BE2C (cell line): ENCODE measurements around a stretch of chr17.

DNA sequence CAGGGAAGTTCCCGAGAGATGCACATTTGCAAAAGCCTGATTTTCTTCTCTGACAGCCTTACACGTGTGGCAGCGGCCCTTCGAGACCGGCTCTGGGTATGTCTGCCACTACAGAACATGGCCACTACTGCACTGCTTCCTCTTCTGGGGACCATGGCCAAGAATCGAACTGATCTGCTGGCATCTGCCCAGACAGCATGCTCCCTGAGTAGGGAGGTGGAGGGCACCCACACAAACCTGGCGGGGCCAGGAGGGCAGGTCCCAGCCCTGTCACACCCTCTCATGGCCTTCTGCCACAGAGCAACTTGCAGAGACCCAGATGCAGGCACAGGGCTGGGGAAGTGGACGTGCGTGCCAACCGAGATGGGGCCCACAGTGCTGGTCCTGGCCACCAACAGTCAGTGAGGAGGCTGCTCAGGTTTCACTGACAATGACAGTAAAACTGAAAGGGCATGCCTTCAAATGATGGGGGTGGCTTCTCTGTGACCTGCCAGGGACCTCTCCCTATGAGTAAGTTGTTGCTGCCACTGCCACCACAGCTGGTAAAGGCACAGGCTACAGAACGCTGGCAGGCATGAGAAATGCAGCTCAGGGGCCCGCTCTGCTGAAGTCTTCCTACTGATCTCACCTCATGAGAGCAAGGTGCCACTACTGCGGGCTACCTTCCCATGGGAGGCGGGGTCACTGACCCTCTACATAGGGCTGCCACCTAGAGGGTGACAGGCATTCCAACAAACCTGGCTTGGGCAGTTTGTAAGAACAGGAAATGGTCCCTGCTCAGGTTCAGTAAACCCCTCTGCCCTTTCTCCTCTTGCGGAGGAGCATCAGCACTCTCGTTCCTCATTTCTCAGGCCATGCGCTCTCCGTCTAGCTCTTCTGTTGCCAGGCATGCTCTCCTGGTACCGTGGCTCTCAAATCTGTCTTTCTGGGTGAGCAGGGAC, 15.5 kb downstream of the HIC1 start:
- RRBS = no CpG with 5 or more reads among the region's 19 CpGs

DNA sequence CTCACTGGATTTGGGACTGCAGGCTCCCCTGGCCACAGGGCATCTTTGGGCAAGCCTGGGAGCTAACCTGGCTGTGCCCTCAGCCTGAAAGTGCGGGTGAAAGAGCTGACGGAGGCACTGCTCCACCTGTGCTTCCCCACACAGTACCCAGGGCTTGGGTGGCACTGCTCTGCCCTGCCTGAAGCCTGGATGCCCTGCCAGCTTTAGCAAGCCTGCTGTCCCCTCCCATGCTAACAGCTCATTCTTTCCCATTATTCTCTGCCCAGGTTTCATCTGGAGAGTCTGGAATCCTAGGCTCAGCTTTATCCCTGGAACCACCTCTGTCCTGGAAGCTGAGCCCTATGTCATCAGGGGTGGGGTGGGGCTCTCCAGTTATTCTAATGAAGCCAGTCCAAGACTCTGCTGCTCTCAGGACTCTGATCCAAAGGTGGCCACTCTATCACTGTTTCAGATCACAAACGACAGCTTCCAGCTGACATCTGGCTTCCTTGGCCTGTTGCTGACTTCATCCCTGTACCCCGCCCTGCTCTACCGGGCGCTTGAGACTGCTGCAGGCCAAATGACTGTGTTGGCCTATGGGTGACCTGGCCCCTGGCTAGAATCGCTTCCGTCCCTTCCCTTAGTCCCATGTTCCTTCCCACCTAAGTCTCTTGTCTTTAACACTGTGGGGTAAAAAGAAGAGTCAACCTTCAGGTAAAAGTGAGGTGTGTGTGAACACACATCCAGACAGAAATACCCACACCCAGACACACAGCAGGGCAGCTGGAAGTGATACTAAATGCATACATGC, 29.4 kb downstream of the HIC1 start:
- RRBS = no CpG with 5 or more reads among the region's 8 CpGs

DNA sequence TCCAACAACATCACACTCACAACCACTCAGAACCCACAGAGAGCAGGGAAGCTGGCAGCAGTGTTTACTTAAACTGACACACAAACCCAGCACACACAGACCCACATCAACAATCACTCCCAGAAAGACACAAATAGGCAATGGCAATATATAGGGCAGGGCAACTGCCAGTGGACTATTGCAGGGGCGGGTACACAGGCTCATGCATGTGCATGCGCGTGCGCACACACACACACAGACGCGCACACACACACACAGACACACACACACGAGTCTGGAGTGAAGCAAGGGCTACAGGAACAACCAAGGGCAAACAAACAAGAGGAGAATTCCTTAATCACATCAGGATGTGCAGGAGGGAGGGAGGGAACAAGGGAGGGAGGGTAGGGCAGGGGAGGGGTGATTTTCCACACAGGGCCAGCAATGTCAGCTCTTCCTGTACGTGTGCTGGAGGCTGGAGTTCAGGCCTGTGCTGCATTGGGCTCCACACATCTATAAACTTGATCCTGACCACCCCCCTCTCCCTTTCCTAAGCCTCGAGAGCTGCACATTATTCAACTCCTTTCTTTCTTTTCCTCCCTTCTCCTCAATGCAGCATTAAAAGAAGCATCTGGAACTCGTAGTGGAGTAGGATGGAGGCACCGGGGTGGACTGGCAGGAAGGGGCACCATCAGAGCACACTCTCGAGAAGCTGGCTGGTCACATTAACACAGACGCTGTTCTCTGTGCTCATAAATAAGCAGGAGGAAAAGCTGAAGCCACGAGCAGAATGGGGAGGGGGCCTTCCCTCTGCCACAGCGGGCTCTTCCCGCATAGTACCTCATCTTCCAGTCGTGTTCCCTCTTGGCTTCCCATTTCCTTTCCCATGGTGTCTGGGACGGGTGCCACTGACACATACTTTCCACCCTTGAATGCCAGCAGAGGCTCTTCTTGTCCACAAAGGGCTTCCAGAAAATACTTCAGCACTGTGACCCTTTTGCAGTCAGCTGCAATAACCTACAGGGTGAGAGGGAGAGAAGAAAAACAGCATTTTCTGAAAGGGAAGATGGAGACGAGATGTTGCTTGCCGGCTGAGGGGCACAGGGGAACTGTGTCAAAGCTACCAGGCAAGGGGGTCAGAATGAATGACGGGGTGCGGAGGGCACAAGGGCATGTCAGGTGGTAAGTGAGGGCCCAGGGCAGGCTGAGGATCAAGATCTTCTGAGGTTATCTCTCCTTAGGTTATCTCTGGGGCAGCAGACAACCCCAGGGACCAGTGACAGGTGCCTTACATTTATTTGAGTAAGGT, 30.4 kb downstream of the HIC1 start:
- RRBS = no CpG with 5 or more reads among the region's 22 CpGs

DNA sequence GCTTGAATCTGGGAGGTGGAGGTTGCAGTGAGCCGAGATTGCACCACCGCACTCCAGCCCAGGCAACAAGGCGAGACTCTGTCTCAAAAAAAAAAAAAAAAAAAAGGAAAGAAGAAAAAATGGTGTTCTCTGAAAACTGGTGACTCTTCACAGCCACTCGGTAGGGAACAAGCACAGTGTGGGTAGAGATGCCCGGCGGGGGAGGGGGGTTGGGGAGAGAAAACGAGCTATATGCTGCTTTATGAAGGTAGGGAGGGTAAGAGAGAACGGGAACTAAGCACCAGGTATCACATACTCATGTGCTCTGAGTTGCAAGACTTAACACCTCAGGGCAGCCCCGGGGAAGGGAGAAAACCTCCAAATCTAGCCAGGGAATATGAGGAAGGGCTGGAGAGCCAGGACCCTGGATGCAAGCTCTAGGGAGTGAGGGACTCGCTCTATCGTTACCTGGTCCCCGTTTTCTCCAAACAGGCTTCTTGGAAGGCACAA, 35.2 kb downstream of the HIC1 start:
- RRBS = no CpG with 5 or more reads among the region's 12 CpGs

- RRBS = no CpG with 5 or more reads among the region's 20 CpGs
These were observed 72.9 kb downstream of the HIC1 start for GRCh38 chr17:2127635-2128282.

DNA sequence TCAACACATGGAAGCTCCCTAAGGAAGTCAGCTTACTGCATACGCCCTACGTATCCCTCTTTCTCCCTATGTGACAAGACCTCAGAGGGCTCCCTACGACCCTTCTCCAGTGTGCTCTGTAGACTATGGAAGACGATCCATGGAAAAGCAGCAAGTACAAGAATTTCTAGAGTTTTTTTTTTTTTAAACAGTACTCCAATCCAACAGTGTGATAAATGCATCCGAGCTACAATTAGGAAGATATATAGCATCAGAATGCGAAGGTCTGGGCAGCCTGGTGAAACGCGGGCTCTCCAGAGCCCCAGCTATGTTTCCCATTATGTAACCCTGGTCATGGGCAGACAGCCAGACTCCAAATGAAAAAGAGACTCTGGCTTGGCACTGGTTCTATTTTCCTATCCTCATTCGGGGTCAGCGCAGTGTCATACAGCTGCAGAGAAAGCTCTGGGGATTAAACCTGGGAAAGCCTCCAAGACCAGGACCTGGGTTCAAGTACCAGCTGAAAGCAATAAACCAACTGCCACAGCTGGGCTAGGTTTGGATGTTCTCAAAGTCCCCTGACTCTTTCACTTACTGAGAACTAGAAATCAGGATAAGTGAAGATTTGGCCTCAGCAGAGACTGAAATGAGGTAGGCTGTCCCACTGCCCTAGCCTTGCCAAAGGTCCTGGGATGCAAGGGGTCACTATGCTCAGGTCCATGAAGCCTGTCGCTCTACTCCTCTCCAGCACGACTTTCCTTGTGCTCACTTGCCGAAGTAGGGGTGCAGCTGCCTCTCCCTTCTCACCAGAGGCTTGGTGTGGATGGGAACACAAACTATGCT, 124.0 kb downstream of the SMG6 start:
- RRBS = no CpG with 5 or more reads among the region's 13 CpGs

DNA sequence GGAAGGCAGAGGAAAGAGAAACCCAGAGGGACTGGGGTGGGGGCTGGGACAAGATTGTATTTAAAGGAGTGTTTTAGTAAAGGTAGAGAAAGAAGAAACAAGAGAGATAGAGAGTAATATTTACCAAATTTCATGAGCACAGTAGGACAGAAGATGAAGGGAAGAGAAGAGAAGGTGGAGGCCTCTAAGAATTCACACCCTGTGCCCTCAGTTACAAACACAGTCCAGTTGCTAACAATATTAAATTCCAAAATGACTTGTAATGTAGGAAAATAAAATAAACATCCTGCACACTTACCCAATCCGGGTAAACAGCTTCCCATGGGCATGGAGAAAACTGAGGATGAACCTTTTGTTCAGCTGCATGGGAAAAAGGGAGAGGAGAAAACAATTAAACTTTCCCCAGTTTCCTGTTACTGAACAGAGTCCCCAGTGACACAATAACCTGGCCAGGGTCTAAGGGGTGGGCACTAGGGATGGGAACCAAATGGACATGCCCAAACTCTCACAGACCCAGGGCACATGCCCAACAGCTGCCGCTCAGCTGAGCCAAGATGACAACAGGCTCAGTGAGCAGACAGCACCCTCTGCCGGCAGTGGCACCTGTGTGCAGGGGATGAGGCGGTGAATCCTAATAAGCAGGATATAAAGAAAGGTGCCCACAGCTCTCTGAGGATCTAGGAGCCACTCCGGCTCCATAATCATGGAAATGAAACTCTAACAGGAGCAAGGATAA, 59.1 kb downstream of the SMG6 start:
- RRBS = 6% methylated on average over 3 of the region's 5 CpGs

GRCh38 chr17:2398665-2399154, 2.1 kb downstream of the MNT start:
- RRBS = 24% methylated on average over 4 of the region's 33 CpGs

DNA sequence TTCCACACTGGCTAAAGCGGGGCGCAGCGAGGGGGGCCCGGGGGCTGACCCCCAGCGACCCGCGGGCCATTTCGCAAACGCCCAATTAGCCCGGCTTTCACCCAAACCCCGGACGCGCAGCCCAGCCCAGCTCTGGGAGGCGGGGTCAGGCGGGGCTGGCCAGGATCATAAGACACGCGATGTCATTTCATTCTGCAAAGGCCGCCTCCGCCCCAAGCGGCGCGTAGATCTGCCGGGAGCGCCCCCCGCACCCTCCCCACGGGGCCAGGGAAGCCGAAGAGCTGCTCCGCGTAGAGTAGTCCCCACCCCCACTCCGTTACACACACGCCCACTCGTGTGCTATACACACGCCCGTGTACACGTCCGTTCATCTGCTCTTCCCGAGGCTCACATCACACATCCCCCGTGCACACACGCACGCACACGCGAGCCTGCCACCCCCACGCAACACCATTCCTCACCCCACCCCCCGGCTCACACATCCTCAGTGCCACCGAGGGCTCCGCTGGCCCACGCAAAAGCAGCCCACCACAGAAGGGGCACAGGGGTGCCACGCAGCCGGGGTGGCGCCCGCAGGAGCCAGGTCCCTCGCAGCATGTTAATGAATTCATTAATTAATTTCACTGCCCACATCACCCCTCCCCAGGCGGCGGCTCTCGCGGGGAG, 880 bp downstream of the MNT start:
- RRBS = under 1% methylated on average over 12 of the region's 56 CpGs

- RRBS = no CpG with 5 or more reads among the region's 10 CpGs
These were observed 35.0 kb upstream of the MNT start for GRCh38 chr17:2435787-2436320.

DNA sequence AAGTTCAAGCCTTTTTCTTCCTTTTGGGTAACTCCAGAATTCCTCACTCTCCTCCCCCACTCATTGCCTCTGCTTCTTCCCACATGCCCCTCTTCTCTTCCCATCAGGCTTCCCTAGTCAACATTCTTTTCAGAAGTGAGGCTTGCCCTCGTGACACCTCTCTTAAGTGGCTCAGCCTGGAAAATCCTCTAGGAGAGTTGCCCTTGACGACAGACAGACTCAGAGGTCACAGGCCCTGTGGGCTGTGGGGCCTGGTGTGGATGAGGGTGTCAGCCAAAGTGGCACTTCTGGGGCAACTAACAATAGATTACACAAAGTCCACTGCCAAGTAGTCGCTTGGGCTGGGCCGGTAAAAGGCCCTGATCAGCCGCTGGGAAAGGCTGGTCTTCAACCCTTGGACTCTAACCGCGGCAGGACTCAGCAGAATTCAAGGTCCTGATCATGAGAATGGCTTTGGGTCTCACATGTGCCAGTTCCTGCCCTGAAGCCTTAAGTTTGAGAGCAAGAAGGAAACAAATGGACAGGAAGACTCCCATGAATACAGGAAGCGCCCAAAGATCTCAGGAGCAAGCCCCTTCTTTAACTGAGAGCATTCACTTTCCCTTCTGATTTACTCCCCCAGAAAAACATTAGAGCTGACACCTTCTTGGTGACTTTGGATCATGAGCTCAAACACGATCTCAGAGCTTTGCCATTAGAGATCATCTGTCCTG, 33.8 kb upstream of the METTL16 start:
- RRBS = no CpG with 5 or more reads among the region's 9 CpGs

- RRBS = 89% methylated on average over 5 of the region's 51 CpGs
These were observed 22.3 kb downstream of the CLUH start for GRCh38 chr17:2688846-2690017.

DNA sequence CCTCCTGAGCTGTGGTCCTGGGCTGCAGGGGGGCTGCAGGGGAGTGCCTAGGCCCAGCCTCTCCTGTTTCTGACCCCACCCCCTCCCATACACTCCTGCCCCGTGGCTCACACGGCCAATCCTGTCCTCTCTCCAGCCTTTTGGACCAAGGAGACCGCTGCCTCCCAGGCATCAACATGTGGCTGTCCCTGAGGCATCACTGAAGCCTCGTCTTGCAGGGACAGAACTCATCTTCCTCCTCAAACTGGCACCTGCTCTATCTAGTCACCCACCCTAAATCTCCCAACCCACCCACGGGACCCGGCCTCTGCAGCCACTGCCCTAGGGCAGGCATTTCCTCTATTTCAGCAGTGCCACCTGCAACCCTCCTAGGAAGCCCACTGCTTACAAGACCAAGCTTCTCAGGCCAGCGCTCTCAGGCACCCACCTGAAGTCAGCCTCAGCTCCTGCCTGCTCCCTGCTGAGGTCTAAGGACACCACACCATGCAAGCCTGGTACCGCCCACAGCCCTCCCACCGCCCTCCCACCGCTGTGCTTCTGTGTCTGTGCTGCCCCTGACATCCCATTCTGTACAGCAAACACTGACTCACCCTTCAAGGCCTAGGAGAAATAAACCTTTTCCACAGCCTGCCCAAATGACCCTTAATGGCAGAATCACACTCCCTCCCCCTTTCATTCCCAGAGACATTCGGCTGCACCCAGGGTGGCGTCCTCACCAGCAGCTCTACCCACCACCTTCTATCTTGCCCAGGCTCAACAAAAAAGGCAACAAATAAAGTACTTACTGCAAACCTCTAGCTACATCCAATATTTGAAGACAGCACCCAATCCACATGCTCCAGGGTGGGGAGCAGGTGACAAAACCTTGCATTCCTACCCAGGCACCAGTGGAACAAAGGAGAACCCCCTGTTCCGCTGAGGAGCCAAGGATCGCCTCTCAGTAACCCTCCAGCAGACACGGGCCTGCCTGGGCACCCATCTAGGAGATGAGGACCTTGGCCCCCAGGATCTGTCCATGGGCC, 6.3 kb downstream of the CLUH start:
- RRBS = no CpG with 5 or more reads among the region's 15 CpGs

- RRBS = no CpG with 5 or more reads among the region's 3 CpGs
These were observed 17.3 kb downstream of the OR1E2 start for GRCh38 chr17:3416275-3416761.

- RRBS = 88% methylated on average over 8 of the region's 48 CpGs
These were observed 10.2 kb downstream of the TAX1BP3 start for GRCh38 chr17:3657829-3658893.

DNA sequence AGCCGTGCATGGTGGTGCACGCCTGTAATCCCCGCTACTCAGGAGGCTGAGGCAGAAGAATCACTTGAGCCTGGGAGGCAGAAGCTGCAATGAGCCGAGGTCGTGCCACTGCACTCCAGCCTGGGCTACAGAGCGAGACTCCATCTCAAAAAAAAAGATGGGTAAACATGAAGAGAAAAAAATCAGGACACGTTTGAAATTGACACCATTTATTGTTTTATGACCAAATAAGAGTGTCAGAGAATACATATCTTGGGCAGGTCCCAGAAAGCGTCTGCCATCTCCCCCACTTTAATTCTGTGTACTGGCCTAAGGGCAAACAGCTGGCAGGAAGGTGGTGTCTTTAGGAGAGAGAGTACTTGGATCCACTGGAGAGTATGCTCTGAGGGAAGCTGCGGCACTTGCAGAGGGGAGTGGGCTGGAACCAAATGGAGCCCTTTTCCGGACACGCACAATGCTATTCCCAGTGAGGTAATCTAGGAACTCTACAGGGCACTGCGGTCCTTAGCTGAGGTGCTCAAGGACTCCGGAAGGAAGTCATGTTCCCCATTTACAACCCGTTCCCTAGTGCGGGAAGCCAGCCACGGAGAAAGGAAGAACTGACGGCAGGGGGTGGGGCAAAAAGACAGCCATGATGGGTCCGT, 4.5 kb downstream of the EMC6 start:
- RRBS = 95% methylated on average over 4 of the region's 18 CpGs

- RRBS = no CpG with 5 or more reads among the region's 20 CpGs
These were observed 6.1 kb downstream of the CAMKK1 start for GRCh38 chr17:3886543-3887438.

DNA sequence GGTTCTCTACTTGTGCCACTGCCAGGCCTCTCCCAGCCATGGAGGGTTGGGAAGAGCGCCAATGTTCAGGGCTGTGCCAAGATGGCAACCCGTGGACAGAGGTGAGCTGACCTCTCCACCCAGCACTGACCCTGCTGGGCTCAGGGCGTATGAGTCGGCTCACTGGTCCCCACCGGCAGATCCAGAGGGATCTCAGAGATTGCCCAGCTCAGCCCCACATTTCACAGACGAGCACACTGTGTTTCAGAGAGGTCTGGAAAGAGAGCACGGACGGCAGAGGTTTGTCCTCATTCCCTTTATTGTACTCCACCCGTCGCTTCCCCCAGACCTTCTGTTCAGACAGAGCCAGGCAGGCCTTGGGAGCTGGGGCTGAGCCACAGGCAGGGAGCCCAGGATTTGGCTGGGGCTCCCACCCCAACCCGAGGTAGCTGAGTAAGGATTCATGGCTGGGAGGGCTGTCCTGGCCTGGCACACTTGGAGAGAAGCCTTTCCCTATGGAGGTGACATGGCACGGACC, 3.5 kb upstream of the CAMKK1 start:
- RRBS = no CpG with 5 or more reads among the region's 12 CpGs

GRCh38 chr17:3900334-3900941, 7.6 kb upstream of the CAMKK1 start:
- RRBS = no CpG with 5 or more reads among the region's 10 CpGs

DNA sequence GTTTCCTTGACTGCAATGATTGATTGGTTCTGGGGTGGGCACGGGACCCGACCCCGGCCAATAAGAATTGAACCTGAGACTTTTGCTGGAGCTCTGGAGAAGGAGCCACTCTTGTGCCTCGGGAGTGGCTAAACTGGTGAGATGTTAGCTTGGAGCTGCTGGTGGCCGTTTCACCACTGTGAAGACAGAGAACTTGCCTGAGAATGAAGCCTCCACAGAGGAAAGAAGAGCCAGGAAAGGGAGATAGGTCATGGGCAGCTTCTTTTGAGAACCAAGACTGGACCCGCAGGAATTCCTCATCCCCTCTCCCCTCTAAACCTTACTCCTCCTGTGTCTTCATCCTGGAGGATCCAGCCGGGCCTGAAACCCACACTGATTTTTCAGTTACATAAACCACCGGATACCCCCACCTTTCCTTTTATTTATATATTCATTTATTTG, 4.4 kb downstream of the P2RX1 start:
- RRBS = no CpG with 5 or more reads among the region's 8 CpGs